Heart right ventricle (tissue), 2 donors: ENCODE results near the gene HESX1.

GRCh38 chr3:53228857-53229372 is 26.9 kb downstream of the TKT start:
- PRO-cap, 2 experiments = no peak in any of the 2 experiments

GRCh38 chr3:53234964-53235427 is 20.8 kb downstream of the TKT start:
- PRO-cap, 2 experiments = no peak in any of the 2 experiments

DNA sequence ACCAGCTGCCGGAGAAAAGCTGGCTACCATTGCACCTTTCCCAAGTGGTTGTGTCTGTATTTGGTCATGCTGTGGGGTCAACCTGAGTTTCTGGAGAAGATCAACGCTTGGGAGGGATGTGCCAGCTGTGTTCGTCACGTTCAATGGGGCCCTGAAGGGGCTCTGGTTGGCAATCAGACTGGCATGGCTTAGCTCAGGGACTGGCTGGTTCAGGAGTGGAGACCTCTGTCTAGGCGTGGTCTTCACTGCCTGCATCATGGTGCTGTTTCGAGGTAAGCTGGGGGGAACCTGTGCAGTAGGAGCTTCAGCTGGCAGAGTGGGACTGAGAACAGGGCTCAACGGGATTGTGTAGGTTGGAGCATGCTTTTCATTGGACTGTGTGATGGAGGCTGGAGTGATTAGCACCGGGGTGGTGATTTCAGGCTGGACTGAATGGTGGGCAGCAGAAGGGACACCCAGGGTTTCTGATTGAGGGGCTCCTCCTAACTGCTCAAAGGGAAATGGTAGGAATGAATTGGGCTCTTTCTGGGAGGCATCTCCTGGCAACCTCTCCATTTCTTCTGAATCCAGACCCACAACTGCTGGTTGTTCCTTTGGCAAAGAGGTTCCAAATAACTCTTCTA is 36.5 kb upstream of the TKT start:
- PRO-cap, 2 experiments = no peak in any of the 2 experiments

DNA sequence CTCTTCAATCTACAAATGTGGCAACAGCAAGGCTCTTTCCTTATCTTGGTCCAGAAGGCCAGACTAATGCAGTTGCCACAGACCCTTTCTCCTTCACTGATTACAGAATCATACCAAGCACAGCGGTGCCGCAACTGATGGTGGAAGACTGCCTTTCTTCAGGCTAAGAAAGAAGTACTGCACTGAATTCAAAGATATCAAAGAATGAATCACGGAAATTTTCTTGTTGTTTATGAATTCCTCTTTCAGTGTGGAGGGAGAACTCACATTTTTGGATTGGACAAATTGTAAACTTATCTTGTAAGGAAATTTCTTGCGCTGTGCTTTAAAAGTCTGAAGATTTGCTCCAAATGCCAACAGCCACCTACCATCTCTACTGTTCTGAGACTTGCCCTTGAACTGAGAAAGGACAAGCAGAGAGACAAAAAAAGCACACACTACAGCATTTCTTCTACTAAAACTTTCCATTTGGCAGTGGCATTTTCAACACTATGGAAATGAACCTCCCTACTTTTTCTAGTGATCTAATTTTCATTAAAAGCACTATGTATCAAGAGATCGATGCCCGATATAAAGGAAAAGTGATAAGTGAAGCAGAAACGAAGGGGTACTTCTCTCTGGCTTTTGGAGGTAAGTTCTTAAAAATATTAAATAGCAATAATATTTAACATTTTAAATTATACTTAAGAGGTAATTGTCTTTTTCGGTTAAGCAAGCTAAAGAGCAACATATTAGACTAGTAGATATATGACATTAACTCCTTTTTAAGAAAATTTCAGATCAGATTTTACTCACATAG is 18.3 kb downstream of the DCP1A start:
- PRO-cap, 2 experiments = no peak in any of the 2 experiments

DNA sequence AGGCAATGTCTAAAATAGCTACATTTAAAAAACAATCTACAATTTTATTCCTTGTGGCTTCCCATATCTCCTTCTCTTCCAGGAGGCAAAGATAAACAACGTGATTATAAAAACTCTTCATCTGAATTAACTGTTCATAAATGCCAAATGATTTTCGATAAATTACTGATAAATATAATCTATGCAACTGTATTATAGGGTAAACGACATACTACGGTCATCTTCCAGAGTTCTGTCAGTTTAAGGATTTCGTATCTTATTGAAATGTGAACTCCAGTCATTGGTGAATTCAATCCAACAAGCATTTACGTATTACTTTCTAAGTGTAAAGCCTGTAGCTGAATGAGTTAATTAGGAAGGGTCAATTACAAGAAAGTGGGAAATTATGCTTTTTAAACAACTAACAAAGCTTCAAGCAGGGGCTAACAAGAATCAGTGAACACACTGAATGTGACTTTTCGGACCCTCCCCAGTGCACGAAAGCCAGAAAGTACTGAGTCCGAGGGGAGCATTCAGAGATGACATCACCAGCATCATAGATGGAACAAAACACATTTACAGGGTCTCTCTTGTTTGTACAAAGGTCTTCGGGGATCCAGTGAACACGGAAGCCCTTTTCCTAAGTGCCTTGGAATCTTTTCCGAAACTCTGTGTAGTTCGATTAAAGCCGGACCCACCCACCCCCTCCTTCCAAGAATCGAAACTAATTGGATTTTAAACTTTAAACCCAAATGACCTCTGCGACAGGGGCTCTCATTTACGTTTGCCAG is 970 bp downstream of the DCP1A start:
- PRO-cap, 2 experiments = no peak in any of the 2 experiments

DNA sequence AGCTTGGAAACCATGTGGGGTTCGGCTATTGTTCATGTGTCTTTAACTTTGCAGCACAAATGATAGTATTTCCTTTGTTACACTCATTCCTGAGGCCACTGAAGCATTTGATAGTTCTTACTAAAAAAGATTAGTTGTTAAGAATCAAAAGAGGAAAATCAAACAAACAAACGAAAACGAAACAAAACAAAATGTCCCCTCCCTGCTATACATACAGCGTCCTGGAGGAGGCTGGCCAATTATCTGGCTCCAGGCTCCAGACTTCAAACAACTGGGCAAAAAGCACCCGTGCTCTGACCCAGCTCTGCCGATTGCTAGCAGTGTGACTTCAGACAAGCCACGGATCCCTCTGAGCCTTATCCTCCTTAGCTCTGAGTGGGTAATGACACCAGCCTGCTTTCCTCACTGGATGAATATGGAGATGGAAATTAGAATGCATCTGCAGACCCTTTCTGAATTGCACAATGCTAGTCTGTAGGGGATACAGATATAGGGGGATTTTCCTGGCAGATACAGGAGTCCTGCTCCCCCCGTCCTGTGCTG is 121.2 kb downstream of the CACNA2D3 start:
- PRO-cap, 2 experiments = no peak in any of the 2 experiments

GRCh38 chr3:54625941-54626569 is 301.8 kb downstream of the LRTM1 start:
- PRO-cap, 2 experiments = no peak in any of the 2 experiments

DNA sequence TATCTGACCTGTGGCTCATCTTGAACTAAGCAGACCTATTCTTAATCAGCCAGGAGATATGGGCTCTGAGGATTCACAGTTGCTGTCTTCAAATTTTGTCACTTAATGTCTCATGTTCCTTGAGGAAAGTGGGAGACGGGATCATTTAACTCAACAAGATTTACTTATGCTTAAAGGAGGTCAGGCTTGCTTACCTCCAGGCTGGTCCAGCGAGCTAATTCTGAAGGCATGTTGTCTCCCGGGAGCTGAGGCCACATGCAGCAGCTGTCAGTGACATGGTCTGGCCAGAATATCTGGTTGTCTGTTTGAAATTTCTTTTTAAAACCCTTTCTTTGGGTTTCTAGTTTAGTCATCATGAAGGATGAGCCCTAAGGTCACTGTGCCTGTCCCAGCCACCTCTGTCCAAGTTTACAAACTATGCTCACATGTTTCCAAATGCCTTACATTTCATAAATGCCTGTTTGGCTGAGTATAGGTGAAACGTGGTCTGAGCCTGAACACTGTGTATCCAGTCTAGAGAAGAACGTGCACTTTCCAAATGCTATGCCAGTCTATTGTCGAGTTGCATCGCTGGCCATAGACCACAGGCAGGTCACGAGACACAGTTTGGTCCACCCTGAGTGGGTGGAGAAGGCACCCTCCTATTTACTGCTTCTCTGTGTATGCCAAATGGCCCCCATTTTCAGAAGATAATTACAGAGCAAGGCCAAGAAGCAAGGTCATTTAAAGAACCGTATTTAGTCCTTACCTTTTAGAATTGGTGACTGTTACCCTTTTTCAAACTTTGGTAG is 26.7 kb downstream of the LRTM1 start:
- PRO-cap, 2 experiments = no peak in any of the 2 experiments

DNA sequence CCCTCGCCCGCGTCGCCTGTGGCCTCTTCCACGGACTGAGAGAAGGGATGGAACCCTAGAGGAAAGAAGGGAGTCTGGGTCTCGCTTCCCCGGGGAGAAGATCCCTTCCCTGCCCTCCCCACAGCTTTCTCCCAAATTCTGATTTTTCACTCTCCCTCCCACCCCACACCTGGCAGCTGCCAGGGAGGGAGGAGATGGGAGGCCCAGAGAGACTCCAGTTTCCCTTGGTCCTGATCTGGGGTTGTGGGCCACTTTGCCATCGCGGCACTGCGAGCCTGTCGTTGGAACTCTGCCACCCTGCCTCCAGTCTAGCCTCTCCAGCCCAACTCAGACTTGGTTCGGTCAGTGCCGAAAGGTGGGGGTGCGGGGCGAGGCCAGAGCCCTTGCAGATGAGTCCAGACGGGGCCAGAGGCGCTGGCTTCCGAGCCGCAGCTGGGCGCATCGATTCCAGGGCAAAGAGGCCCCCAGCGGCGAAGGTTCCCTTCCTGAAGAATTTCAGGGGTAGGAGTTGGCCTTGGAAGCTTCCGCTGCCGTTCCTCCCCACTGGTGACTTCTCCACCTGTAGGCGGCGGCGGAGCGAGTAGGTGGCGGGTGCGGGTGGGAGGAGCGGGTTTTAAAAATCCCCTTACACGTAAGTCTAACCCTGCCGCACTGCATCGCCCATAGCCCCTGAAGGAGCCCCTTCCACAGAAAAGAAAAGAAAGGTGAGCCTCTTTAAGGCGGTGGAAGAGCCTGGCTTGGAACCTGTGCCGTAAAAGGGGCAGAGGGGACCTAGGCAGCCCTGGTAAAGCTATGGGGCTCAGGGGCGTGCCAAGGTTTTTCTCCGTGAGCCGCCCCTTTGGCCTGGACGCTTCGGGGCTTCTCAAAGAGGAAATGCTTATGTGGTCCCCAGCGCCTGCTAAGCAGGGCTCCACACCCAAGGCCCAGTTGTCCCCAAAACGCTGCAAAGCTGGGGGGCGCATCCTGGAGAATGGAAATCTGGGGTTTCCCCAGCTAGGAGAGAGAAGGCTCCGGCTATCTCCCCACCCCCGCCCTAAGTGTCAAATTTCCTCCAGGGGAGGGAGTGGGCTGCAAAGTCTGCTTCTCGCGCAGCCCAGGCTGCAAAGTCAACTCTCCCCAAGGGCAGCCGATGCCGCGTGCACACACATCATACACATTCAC is 5.0 kb downstream of the WNT5A start:
- PRO-cap, 2 experiments = no peak in any of the 2 experiments

DNA sequence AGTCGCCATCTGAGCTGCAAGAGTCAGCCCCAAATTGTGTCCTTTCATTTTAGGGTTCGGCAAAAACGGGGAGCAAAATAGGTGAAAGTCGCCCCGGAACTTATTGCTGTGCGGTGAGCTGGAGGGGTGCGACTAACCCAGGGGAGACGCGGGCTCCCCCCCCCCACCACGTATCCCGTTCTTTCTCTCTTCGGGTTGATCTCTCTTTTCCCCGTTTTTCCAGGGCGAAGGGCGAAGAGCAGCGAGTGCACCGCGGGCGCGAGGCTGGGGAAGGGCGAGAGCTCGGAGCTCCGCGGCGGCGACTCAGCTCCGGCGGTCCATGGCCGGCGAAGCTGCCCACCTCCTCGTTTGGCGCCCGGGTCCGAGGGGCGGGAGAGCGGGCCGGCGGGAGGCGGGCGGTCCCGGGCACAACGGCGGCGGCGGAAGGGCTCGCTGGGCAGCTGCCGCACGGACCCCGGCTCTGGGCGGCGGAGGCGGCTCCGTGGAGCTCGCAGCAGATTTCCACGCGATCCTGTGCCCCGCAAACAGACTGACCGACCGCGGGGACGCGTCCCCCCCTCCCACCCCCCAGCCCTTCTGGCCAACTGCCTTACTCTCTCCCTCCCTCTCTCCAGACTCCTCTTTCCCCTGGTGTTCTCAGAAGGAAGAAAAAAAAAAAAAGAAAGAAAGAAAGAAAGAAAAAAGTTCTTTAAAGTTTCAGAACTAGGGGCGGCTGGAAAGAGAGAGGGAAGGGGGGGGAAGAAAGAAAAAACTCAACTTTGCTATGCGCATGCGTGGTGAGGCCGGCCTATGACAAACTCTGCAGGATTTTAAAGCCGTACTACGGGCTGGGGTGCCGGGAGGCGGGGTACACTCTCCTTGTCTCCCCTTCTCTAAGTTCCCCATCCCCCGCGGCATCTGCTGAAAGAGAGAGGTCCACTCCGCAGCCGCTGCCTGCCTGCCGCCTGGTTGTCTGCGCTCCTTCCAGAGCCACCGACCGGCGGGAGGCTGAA is 957 bp upstream of the WNT5A start:
- PRO-cap, 2 experiments = peak in 1 of 2 experiments; most common plus-strand start position 820 of the sequence (in 1); most common minus-strand start position 531 of the sequence (in 1)

GRCh38 chr3:56776593-56777015 is 25.1 kb downstream of the ARHGEF3 start:
- PRO-cap, 2 experiments = peak in 1 of 2 experiments; most common minus-strand start chr3:56776795 (in 1)

DNA sequence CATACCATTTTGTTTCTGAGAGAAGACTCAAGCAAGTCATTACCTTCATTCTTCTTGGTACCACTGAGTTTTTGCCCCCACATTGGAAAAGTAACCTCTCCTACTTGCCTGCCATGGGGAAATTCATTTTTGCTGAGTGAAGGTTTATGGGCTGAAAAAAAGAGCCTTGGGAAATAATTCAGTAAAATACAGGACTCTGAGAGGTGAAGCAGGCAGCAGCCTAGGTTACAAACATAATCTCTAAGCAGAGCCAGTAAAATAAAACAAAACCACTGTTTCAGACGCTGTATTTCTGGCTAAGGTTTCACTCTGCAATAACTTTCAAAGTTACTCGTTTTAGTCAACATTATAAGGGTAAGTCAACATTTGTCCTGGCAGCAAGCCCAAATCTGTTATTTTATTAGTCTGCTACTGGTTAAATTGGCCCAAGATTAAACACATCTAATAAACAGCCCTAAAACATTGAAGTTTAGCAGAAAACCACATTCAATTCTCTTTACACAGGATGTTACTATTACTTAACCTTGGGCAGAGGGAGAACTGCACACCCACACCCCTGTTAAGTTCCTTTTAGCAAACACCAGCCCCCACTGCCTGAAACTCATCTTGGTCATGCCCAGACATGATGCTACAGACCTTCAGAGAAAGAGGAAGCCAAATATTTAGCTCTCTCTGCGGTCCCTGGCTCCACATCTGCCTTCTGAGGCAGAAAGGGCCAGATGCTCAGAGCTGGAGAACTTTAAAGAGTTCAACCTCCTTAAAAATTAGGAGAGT is 18.1 kb downstream of the ARHGEF3 start:
- PRO-cap, 2 experiments = no peak in any of the 2 experiments

- PRO-cap, 2 experiments = peak in 1 of 2 experiments; most common plus-strand start chr3:56878119 (in 1); most common minus-strand start chr3:56878231 (in 1)
These were observed 76.1 kb upstream of the ARHGEF3 start for GRCh38 chr3:56877660-56878534.

DNA sequence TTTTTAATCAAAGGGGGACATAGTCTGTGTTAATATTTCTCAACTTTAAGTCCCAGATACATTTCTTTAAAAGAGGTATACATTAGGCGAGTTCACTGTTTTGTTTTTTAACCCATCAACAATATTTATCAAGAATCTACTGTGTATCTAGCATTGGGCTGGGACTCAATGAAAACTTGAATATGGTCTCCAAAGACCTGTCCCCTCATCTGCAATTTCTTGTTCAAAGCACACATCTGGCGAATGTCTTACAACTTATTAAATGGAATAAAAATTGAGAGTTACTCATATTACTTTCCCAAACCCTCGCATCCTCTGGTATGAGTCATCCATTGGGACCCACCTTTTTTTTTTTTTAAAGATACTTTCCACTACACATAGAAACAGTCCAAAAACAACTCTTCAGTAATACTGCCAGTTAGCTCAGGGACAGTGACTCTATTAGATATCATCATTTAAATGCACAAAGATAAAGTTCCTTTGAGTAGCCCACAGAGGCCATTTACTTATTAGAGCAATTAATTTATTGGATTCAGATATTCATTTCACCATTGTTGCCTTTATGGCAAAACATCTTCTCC is 77.6 kb upstream of the ARHGEF3 start:
- PRO-cap, 2 experiments = peak in 1 of 2 experiments; most common plus-strand start position 405 of the sequence (in 1); most common minus-strand start position 260 of the sequence (in 1)

GRCh38 chr3:56976584-56977742 is 83.5 kb upstream of the SPATA12 start:
- PRO-cap, 2 experiments = no peak in any of the 2 experiments

DNA sequence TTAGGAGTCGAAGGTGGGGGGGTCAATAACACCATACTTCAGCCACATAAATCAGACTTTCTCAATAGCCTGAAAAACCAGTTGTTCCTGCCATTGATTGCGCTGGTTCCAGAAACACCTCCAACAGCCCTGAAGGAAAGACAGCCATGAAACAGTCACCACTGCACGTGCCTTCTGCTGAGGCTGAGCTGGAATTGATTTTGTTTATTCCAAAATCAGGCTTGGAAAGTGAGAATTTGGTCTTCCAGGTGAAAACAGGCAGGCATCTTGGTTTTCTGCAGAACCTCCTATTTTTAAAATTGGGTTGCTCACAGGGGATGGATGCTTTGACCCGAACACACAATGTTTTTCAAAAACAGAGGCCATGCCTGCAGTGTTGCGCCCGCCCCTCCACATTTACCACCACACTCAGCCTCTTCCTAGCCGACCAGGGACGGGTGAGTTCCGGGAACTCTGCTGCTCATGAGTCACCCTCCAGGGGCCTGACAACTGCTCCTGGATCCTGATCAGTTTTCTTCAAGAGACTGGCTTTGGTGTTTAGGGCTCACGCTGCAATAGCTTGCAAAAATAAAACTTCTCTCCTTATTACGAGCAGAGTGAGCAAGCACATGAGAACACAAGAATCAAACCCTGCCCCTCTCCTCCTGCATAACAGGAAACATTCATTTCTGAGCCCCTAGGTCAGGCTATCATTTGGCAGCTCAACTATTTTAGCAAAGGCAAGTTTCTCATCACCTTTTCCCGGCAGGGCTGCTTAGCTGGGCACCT is 53.1 kb upstream of the SPATA12 start:
- PRO-cap, 2 experiments = peak in 1 of 2 experiments; most common plus-strand start position 519 of the sequence (in 1); most common minus-strand start position 398 of the sequence (in 1)

DNA sequence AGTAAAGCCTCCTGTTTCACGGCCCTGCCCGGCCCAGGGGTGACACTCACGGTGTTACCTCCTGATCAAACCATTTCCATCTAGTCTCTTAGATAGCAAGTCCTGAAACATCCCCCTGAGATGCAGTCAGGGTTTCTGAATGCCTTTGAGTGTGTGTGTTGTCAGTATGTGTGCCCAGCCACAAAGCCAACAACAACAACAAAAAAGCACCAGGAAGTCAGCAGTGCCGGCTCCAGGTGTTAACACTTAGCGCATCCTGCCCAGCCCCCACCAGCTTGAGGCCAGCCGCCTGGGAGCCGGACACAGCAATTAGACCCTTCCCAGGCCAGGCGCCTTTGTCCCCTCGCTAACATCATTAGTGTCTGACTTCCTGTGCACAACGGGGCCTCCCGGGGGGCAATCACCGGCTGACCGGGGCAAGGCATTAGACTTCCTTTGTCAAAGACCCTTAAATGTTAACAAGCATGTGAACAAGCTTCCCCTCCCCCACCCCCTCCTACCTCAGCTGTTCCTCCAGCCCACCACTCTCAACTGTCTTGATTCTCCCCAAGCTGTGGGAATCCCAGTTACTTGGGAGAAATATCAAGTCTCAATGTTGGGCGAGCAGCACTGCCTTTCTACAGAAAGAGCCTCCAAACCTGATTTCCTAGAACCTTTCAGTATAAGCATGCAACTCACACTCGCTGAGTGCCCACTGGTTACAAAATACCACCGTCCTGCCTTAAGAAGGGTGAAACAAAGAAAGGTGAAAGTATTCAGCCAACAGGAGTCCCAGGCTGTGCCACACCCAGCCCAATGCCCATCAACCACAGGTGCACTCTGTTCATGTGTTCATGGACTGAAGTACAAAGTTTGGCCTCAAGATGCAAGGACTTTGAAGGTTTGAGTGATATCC is 34.3 kb downstream of the IL17RD start:
- PRO-cap, 2 experiments = no peak in any of the 2 experiments

DNA sequence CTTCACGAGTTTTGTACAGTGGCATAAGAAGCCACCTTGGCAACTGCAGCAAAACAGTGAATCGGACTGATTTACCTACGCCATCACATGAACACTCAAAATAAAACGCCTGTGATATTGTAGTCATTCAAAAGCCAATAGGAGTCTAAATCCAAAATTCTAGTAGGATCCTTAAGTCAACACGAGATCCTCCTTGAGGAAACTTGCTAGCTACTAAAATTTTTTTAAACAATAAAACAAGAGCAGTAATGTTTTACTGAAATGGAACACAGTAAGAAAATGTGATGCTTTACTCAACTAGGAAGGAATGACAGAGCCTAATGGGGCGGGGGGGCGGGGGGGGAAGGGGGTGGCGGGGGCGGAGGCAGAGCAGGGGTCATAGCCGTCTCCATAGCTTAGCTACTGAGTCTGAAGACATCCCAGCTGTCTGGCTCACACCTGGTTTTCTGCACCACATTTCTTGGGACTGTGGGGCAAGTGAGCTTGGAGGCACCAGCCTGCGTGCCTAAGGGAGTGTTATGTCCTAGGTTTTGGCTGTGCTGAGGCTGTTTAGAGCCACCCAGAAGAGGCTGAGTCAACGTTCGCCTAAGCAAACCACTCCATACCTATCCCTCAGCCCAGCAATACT is 1.6 kb downstream of the IL17RD start:
- PRO-cap, 2 experiments = no peak in any of the 2 experiments

GRCh38 chr3:57169984-57170564 is 4.9 kb upstream of the IL17RD start:
- PRO-cap, 2 experiments = peak in 2 of 2 experiments; most common minus-strand start chr3:57170253 (in 2)

DNA sequence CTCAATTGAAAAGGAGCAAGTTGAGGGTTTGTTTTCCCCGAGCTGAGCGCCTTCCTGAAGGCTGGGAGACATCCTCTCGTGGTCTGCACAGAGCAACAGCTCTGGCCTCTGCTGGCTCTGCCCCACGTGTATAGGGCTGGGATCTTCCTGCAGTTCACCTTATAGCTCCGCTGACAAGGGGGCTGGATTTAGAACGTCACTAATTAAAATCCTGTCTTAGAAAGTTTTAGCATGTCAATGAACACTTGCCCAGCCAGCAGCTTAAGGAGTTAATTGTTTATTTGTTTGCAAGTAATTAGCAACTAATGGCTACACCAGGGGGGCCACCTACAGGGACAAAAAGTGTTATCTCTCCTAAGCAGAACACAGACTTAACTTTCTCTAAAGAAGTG is at the start of gene HESX1:
Gene HESX1, minus strand, starts transcription at position 132 of the 392 bp plus-strand sequence.
- PRO-cap, 2 experiments = no peak in any of the 2 experiments